Skeletal muscle cell (primary cell): ENCODE measurements around the genes FDXACB1 and ZW10.

DNA sequence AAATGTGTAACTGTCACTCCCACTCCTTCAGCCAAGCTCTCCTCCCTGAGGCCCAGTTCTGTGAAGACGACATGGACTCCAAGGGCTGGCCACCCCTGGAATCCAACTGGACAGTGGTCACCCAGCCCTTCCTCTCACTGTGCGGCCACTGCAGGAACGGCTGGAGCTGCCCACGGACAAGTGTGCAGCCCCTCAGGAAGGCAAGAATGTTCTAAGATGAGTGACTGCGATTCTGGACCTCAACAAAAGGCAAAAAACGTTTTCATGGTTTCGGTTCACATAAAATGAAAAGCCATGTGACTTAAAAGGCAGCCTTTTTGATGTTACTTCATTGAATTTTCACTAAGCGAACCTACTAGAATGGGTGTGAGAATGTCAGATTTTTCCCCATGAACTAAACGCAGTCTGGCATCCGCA is 29.8 kb downstream of the PPP2R1B start:
- RRBS = no CpG with 5 or more reads among the region's 10 CpGs

DNA sequence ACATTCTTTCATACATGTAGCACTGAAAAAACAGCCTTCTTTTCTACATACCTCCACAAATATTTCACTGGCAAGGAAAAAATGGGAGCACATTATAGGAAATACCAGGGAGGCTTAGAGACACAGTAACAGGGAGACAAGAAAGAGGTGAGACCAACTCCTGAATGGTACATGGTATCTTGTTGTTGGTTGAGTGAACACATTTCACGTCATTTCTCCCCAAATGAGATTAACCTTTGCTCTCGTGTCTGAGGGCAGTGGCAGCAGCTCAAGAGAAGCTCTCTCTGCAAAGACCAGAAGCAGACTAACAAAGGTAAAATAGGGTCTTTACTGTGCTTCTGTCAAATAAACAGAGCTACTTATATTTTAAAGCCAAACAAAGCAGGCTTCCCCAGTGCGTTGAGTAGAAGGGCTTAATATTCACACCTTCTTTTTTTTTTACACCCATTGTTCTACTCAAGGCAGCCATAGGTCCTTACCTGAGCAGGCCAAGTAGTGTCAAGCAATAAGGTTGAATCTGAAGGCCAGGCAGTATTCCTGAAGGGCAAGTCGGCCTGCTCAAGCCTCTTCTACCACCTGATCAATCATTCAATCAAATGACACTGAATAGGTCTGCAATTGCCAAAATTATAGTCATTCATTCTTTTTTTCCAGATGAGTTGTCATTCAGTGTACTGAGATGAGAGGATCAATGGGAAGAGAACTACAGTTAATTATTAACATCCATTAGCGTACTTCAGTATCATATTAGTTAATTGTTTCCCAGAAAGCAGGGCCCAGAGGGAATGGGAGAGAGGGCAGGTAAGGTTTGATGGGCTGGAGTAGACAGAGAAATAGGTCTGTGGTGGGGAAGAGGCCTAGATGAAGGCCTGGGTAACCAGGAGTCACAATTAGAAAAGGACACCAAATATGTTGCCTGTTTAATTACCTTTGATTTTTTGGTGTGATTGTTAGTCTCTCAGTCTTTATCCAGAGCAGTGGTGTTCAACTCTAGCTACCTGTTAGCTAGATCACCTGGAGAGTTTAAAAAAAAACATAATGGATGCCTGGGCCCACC is 11.8 kb upstream of the PPP2R1B start:
- RRBS = no CpG with 5 or more reads among the region's 5 CpGs

- RRBS = 3% methylated on average over 7 of the region's 59 CpGs
Measured at GRCh38 chr11:111878744-111879679, at the start of gene FDXACB1. TSS of gene FDXACB1 (minus strand) at chr11:111879165.

- RRBS = no CpG with 5 or more reads among the region's 9 CpGs
Measured at GRCh38 chr11:111940731-111941185, 3.6 kb downstream of the DIXDC1 start.

DNA sequence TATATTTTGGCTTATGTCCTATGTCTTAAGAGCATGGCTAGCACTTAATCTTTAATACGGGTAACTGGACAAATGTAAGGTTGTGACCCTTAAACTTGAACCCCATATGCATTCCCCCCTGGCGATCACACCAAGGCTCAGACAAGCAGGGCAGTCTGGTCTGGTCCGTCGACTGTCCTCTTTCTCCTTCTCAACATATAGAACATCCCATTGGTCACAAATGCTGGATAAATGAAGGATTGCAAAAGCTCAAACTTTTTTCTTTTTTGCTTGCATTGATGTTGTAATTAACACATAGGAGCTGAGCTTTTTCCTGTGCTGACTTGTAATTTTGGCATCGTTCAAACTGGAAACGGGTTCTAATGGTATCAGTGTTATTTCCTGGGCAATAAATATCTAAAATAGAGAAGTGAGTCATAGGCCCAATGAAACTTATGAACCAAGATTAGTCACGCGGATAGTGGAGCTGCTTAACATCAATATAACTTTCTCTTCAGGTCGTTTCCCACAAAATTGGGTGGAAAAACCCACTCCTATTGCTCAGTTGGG is 33.6 kb downstream of the SDHD start:
- RRBS = no CpG with 5 or more reads among the region's 9 CpGs

GRCh38 chr11:112151542-112152734 is 12.0 kb downstream of the IL18 start:
- RRBS = no CpG with 5 or more reads among the region's 4 CpGs

DNA sequence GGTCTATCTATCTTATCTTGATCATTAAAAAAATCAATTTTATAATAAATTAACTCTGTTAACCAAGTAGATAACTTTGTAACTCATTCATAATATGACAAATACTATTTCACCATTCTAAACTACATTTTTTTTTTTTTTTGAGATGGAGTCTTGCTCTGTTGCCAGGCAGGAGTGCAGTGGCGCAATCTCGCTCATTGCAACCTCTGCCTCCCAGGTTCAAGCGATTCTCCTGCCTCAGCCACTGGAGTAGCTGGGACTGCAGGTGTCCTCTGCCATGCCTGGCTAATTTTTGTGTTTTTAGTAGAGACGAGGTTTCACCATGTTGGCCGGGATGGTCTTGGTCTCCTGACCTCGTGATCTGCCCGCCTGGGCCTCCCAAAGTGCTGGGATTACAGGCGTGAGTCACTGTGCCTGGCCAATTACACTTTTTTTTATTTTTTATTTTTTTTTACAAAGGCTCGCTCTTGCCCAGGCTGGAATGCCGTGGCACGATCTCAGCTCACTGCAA is 19.8 kb downstream of the BCO2 start:
- RRBS = no CpG with 5 or more reads among the region's 11 CpGs

DNA sequence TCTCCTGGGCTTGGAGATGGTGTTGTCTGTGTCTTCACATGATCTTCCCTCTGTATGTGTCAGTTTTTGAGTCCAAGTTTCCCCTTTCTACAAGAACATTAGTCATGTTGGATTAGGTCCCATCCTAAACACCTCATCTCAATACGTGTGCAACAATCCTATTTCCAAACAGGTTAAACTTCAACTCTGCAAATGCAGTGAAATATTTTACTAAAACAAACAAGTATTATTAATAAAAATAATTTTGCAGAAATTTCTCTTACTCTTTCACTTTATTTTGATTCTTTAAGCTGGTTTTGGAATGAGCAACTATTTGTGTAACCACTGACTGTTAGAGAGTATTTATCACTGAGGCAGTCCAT is 3.0 kb upstream of the PTS start:
- RRBS = no CpG with 5 or more reads among the region's 1 CpG

- RRBS = no CpG with 5 or more reads among the region's 8 CpGs
Measured at GRCh38 chr11:112363910-112364516, 103.4 kb upstream of the PLET1 start.

GRCh38 chr11:112863215-112863604 is 98.0 kb upstream of the NCAM1 start:
- RRBS = no CpG with 5 or more reads among the region's 2 CpGs

GRCh38 chr11:113091009-113091692 is 129.9 kb downstream of the NCAM1 start:
- RRBS = no CpG with 5 or more reads among the region's 4 CpGs

GRCh38 chr11:113399314-113399778 is 11.8 kb downstream of the ANKK1 start:
- RRBS = no CpG with 5 or more reads among the region's 10 CpGs

GRCh38 chr11:113773433-113774398 is at the start of gene ZW10:
TSS of gene ZW10 (minus strand) at chr11:113773692.
- RRBS = 1% methylated on average over 4 of the region's 47 CpGs

DNA sequence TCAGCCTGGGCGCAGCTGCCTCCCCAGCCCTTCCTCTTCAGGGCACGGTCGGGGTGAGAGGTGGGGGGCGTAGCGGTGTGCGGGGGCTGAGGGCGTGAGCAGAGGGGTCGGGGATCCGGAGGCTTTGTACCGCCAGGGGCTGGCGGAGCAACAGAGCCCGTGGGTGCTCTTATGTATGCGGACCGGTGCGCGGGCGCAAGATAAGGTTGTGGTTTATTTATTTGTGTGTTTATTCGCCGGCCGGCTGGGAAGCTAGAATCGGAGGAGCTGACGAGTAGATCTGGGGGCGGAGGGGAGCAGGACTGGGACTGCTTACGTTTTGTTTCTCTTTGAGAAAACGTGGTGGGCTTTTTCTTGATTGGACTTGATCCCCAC is 566 bp downstream of the ZBTB16 start:
- RRBS = under 1% methylated on average over 11 of the region's 25 CpGs

- RRBS = 99% methylated on average over 4 of the region's 23 CpGs
Measured at GRCh38 chr11:114063058-114063747, 3.7 kb downstream of the ZBTB16 start.

- RRBS = no CpG with 5 or more reads among the region's 15 CpGs
Measured at GRCh38 chr11:114064991-114065699, 5.6 kb downstream of the ZBTB16 start.

DNA sequence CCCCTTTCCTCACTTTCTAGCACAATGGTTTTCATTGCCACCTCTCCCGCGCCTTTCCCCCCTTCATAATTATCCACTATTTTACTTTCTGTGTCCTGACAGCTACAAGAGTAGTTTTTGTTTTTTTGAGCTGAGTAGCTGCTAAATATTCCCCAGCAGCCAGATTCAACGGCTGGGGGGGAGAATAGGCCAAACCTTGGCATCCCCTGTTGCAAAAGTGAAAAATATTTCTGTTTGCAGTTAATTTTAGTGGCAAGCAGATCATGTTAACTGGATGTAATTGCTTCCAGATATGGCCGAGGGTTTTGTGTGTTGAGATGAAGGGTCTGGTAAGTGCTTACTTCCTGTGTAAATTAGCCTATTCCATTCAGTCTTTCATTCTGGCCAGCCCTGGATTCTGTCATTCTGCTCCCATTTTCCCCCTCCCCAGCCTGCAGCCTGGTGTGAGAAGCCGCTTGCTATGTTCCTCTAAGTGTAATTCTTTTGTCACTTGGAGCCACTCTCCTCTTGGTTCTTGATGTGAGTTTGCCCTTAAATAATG is 17.4 kb downstream of the ZBTB16 start:
- RRBS = no CpG with 5 or more reads among the region's 5 CpGs

GRCh38 chr11:114099325-114100346 is 40.1 kb downstream of the ZBTB16 start:
- RRBS = no CpG with 5 or more reads among the region's 8 CpGs

DNA sequence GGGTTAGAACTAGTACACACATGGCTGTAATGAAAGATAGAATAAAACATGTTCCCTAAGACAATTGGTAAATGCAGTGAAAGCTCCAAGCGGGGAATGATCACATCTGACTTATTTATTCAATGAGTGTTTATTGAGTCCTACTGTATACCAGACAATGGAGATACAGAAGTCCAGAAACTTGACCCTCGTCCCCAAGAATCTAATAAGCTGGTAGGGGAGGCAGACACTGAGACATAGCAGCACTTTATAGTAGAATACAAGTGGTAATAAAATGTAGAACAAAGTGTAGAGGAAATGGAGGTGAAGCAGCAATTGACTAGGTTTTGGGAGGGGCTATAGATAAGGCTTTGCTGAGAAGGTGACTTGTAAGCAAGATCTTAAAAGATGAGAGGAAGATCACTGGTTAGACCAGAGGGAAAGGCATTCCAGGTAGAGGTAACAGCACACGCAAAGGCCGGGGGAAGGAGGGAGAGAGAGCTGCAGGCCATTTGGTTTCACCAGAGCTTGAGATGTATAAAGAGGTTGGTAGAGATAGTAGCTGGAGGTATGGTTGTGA is 57.3 kb downstream of the ZBTB16 start:
- RRBS = no CpG with 5 or more reads among the region's 4 CpGs